Bronchus (tissue), 1 donor: Measurements from ENCODE around the gene F12.

DNA sequence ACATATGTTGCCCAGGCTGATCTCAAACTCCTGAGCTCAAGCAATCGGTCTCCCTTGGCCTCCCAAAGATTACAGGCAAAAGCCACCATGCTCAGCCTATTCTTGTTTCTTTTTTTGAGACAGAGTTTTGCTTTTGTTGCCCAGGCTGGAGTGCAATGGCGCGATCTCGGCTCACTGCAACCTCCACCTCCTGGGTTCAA lies 13.5 kb downstream of the RNF44 start:
- PRO-cap, result no peak

DNA sequence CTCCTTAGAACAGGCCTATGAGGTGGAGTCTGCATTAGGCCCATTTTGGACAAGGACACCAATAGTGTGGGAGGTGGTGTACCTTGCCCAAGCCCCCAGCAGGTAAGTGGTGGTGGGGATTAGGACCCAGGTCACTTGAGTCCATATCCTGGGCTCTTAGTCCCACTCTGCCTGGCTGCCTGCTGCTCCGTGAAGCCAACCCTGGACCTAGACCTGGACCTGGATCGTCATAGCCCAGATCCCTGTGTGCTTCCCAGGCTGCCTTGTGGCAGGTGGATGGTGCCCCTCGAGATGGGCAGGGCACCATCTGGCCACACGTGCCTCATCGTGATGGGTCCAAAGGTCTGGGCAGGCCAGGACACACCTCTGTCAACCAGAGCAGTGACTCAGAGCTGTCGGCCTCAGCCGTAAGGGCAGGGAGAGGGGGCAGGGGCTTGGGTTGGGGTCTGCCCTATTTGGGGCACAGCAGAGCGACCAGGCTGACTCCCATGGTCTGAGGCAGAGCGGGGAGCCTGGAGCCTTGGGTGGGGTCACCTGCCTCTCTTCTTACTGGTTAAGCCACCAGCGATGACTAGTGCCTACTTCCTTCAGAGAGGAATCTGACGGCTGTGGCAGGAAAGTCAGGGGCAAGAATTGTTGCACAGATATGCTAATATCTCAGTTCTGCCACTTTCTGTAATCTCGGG lies 3.4 kb upstream of the CDHR2 start:
- PRO-cap, result no peak

GRCh38 chr5:176549705-176550384 lies 703 bp downstream of the CDHR2 start:
- PRO-cap, result no peak

DNA sequence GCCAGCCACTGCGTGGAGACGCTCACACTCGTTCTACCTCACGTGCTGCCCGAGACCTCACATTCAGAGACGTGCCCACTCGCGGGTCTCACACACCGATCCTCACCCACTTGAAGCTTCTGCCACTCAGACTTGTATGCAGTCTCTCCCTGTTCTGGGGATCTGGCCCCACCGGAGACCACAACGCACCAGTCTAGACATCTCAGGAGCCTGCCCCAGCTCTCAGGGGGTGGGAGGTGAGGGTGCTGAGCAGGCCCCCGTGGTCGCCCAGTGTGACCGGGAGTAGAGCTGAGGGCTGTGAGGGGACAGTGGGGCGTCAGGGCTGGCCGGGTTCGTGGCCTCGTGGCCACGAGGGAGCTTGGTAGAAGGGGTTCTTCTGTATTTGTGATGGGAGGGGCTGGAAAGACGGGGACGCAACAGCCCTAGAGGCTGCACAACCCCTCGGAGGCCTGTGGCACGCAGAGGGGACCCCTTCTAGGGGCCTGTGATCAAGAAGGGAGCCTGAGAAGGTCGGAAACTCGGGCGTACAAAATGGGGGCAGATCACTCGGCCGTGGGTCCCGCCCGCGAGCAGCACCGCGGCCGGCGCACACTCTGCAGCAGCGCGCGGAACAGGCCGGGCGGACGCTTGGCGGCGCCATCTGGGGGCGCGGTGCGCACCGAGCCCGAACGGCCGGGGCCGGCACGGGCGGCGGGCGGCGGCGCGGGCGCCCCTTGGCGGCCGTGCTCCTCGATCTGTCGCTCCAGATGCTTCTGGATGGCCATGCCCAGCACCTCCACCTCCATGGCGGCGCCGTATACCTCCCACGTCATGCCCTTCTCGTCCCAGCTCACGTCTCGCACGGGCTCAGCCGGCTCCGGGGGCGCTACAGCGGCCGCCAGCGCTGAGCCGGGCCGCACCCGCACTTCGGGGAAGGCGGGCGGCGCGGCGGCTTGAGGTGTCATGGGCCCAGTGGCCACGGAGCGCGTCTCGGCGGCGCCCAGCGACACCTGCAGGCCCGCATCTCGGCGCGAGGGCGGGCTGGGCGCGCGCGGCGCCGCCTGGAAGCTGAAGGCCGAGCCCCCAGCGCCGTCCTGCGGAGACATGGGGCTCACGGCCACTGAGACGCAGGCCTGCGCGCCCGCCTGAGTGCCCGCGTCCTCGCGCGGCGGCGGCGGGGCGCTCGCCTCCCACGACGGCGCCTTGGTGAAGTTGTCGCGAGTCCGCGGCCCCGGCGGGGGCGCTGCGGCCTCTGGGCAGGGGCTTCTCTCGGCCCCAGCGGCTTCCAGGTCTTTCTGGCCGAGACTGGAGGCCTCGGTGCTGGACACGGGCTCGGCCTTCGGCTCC lies 13.2 kb downstream of the GPRIN1 start:
- PRO-cap, result no peak

DNA sequence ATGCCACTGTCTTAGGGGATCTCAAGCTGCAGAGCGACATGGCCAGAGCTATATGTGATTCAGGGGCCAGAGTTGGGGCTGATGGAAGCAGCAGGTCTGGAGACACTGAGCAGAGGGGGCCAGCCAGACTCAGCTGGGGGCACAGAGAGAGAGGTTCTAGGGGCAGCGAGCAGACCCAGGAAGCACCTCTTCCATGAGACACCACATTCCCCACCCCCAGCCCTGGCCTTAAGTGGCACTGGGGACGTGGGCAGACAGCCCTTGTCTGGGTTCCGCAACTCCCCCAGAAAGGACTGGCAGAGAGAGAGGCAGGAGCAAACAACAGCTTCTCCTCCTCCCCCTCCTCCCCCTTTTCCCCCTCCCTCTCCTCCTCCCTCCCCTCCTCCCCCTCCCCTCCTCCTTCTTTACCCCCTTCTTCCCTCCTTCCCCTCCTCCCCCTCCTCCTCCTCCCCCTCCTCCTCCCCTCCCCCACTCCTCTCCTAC lies 35.7 kb downstream of the HK3 start:
- PRO-cap, result no peak

GRCh38 chr5:176901642-176902577 lies 2.8 kb upstream of the HK3 start:
- PRO-cap, result no peak

DNA sequence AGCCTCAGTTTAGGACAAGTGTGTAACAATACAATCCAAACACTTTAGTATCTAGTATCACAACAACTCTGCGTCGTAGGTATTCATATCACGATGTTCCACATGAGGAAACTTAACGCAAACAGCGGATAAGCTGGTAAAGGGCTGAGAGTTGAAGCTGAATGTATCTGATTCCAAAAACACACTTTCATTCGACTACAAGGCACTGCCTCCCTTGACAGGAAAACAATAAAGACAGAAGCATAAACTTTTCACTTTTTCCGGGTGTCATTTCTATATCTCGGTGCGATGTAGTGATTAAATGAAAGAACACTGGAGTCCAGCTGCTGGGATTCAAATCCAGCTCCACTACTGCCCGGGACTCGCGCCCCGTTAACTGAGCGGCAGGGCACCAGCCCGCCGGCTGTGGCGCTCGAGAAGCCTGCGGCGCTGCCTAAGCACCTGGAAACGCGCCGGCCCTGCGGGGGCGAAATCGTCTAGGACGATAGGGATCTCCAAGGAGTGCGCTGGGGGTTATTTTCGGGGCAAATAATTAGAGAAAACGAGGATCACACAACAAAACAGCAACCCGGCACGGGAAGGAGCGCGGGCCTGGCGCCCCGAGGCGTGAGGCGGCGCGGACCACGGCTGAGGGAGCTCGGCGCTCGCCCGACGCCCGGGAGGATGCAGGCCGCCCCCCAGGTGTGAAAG lies 936 bp downstream of the UIMC1 start:
- PRO-cap, result unidirectional peak, plus-strand start at position 450 of the sequence

DNA sequence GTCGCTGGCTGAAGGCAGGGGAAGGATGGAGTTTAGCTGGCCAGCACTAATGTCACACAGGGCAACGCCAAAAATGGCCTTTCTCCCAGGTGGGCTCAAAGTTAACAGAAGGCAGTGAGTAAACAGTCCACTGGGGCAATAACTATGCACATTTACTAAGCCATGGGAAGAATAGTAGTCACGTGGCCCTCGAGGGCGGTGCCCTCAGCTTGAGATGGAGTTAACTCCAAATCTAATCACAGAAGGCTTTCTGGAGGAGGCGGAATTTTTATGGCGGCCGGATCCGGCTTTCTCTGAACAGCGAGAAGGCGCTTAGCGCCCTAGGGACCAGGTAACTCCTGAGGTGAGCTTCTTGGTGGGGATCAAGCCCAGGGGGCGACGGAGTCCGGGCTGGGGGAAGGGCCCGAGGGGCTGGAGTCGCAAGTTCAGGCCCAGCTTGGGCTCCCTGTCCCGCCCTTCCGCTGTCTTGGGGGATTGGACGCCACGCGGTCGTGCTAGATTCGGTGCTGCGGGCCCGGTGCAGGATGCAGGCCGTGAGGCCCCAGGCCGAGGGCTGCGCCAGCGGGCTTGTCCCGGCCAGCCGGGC lies 1.9 kb upstream of the NSD1 start:
- PRO-cap, result no peak

DNA sequence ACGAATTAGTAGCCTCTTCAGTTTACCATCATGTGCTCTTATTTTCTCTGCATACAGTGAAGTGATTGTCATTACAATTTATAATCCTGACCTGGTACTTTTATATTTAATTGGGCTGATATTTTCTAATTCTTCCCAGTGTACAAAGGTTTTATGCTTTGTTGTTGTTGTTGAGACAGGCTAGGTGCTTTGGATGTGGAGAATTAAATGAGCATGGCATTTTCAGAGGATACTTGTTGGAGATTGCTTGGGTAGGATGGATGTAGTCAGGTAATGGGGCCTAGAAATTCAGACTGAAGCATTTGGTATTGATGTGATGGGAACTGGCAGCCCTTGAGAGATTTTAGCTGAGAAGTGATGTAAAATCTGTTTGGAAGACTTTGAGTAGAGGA lies 6.5 kb downstream of the NSD1 start:
- PRO-cap, result no peak

DNA sequence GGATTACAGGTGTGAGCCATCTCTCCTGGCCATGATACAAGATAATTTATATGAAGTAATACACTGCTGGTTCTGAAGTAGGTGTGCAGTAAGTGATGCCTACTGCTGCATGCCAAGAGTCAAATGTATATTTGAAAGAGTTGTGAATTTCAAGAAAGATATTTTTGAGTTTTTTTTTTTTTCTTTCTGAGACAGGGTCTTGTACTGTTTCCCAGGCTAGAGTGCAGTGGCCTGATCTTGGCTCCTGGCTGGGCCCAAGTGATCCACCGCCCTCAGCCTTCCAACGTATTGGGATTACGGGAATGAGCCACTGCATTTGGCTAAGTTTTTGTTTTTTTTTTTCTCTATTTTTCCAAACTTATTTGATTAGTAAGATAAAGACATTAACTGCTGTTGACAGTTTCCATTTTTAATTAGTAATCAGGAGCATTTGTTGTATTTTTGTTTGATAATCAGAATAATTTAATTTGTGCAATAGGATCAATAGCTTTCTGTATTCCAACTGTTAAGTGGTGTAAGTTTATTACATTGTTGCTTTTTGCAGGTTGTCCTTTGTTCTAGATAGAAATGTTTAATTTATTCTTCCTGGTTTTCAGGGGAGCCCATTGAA lies 10.6 kb downstream of the NSD1 start:
- PRO-cap, result no peak

- PRO-cap, result bidirectional peak, plus-strand start at chr5:177370883, minus-strand start at chr5:177370711
These were observed 13.0 kb downstream of the RGS14 start for GRCh38 chr5:177370504-177371304.

- PRO-cap, result bidirectional peak, plus-strand start at chr5:177403400, minus-strand start at chr5:177403393
These were observed 3.1 kb upstream of the PFN3 start for GRCh38 chr5:177403272-177404272.

- PRO-cap, result no peak
These were observed 289 bp downstream of the F12 start for GRCh38 chr5:177409169-177409381.

DNA sequence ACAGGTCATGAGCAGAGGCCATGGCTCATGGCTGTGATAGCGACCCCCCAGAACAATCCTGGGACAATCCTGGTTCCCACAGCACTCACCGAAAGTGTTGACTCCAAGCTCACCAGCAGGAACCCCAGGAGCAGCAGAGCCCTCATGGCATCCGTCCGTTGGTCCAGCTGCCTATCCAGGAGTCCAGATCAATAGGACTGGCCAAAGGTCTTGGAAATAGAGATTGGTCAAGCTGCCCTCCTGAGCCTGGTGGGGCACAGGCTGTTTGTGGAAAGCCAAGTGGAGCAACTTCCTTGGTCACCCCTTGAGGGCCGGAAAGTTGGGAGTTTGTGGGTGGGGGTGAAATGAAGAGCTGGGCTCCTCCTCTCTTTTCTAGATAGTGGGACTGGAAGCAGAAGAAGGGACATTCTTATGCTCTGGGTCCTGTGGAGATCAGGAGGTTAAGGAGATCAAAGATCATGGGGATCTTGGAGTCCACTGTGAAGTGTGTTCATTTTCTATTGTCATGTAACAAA lies at the start of gene F12:
F12 (minus strand) TSS at position 183 of the 515 bp plus-strand sequence.
- PRO-cap, result no peak

- PRO-cap, result no peak
These were observed 5.3 kb downstream of the GRK6 start for GRCh38 chr5:177431407-177432539.

DNA sequence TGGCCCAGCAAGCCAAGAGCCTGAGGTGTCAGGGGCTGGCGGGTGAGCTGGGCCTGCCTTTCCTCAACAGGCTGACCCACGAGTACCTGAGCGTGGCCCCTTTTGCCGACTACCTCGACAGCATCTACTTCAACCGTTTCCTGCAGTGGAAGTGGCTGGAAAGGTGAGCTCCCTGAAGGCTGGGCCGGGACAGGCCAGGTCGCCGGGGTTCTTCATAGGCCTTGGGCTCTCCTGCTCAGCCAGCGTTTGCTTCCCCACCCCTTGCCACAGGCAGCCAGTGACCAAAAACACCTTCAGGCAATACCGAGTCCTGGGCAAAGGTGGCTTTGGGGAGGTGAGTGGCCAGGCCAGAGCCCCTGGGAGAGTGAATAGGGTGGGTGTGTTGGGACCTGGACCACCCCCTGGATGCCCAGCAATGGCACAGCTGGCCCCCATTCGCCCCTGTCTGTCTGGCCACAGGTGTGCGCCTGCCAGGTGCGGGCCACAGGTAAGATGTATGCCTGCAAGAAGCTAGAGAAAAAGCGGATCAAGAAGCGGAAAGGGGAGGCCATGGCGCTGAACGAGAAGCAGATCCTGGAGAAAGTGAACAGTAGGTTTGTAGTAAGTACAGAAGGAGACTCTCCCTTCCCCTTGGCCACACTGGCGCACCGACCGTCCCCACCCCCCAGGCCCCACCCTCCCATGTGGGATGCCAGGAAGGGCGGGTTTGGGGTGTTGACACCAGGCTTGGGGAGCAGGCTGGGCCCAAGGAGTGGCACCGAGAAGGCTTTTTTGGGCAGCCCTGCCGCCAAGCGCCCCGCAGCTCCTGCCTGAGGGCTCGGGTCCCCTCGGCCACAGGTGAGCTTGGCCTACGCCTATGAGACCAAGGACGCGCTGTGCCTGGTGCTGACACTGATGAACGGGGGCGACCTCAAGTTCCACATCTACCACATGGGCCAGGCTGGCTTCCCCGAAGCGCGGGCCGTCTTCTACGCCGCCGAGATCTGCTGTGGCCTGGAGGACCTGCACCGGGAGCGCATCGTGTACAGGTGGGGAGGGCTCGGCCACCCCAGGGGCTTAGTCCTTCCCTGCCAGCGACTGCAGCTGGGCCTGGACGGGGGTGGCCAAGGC lies 7.0 kb downstream of the GRK6 start:
- PRO-cap, result unidirectional peak, plus-strand start at position 792 of the sequence

DNA sequence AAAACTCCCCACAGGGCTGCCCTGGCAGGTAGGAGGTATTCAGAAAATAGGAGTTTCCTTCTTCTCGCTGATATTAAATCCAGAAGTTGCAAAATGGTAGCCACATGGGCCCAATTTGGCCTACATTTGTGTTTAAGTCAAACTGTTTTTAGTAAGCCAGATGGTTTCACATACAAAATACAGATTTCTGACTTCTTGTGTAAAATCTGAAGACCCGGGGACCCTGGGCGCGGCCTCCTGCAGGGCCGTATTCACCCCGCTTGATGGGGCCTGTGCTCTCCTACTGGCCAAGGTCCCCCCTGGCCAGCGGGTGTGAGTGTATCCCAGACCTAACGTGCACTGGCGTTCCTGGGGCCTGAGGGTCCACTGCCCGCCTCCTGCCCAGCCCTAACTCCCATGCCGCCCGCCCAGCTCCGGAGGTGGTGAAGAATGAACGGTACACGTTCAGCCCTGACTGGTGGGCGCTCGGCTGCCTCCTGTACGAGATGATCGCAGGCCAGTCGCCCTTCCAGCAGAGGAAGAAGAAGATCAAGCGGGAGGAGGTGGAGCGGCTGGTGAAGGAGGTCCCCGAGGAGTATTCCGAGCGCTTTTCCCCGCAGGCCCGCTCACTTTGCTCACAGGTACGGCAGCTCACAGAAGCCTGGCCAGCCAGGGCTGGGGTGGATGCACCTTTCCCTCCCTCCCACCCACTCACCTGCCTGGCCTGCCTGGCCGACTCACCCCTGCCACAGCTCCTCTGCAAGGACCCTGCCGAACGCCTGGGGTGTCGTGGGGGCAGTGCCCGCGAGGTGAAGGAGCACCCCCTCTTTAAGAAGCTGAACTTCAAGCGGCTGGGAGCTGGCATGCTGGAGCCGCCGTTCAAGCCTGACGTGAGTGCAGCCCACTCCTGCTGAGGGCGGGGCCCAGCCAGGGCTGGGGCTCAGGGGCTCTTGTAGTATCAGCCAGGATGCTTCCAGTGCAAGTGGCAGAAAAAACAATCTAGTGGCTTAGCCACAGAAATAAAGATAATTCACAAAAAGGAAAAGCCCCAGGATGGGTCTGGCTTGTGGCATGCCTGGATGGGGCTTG lies 9.5 kb downstream of the GRK6 start:
- PRO-cap, result no peak

GRCh38 chr5:177441535-177442770 lies 4.7 kb upstream of the PRR7 start:
- PRO-cap, result no peak

DNA sequence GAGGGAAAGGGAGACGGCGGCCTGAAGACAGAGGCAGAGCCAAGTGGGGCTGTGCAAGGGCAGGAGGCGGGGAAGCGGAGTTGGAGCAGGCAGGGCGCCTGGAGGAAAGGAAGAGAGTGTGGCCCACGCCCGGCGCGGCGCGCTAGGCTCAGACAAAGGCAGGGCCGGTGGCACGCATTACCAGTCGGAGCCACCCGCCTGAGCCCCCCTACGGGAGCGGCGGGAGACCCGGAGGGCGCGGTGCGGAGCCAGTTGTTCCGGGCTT lies 7.4 kb downstream of the PRR7 start:
- PRO-cap, result no peak

DNA sequence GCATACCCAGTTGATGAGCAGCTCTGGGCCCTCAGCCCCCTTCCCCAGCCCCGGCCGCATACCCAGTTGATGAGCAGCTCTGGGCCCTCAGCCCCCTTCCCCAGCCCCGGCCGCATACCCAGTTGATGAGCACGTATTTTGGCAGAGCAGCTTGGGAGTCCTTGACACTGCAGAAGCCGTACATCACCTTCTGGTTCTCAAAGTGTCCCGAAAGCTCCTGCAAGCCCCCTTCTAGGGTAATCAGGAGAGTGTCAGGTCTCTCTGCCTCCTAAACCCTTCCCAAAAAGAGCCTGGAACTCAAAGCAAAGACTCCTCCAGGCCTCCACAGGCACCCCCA lies 5.5 kb downstream of the DBN1 start:
- PRO-cap, result no peak